HTERT-HM (cell line): ENCODE measurements around the gene APBB2.

DNA sequence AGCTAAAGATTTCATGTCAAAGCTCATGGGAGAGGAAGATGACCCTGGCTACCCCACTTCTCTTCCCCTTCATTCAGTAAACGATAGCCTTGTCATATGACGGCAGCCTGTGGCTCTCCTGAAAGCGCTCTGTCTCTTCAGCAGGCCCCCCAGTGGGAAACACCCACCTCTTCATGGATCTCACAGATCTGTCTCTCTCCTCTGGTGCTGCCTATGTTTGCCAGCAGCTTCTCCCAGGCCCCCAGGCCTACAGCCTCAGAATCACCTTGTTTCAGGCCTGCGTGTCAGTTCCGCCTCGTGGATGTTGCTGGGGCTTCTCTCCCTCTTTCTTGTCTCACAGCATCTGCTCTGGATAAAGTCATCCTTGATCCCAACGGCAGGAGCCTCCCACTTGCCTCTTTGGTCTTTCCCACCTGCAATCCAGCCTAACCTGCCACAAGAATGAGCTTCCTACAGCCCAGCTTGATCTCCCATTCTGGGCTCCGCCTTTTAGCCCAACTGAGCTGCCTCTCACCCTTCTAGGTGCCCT is 34.6 kb downstream of the RHOH start:
- RRBS = no CpG with 5 or more reads among the region's 8 CpGs

DNA sequence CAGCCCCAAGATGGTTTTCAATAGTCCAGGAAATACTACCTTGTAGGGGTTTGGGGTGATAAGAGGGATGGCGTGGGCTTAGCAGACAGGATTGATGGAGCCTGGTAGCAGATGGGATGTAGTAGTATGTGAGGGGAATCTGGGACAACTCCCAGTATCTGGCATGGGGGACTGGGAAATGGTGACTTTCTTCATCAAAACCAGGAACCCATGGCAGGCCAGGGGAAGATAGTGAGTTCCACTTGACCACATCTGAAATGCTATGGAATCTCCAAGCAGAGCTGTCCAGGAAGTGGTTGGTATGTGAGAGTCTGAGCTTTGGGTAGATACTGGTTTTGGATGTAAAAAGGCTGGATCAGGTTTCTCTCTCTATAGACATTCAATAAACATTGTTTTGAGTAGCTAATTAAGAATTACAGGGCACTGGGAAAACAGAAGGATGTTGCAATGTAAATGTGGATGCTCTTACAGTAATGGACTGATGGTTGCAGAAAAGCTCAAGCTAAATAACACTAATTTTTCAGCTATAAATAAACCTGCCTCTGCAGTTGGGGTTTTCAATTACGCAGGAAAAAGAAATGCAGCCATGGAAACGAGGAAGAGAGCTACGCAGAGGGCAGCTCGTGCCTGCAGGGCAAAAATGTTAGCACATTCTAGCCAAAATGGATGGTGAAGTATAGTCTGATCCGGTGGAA is 13.5 kb upstream of the CHRNA9 start:
- RRBS = no CpG with 5 or more reads among the region's 6 CpGs

- RRBS = no CpG with 5 or more reads among the region's 3 CpGs
These were observed 70.0 kb downstream of the CHRNA9 start for GRCh38 chr4:40405169-40405569.

DNA sequence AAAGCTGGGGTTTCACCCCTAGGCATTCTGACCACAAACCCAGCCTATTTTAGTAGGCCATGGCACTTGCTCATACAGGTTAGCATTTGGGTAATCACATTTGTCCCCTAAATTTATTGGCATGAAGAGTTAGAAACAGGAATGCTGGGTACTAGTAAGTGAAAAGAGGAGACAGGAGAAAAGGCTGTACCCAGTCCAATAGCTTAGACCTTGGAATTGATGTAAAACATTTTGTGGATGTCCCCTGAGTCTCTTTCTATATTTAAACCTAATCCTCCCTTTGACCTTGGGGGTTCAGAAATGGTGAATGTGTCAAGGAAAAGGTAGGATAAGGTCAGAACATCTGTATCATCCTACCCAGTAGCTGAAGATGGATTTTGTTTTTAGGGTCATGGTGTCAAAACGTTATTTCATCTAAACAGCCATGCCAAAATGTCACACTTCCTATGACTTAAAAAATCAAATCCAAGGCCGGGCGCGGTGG is 85.5 kb downstream of the CHRNA9 start:
- RRBS = no CpG with 5 or more reads among the region's 4 CpGs

DNA sequence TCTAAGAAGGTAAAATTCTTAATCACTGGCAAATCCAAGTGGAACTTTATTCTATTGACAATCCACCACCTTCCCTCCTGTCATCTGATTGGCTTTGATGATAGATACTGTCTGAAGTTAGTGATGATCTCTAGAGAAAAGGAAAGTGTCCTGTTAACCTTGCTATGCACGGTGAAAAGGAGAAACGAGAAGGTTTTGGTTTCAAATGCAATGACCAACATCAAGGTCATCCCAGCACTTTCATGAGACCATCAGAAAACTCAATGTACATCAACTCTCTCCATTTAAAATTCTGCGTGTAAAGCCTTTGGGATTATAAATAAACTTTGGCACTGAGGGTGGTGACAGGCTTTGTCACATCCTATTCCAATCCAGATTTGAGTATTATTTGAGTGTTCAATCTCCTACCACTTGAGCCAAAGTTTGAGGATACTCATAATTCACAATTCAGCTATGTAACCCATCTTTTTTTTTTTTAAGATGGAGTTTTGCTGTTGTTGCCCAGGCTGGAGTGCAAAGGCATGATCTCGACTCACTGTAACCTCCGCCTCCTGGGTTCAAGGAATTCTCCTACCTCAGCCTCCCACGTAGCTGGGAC is 87.3 kb downstream of the CHRNA9 start:
- RRBS = no CpG with 5 or more reads among the region's 6 CpGs

- RRBS = no CpG with 5 or more reads among the region's 5 CpGs
These were observed 123.4 kb downstream of the CHRNA9 start for GRCh38 chr4:40458442-40459108.

GRCh38 chr4:40497179-40497633 is 132.5 kb downstream of the RBM47 start:
- RRBS = no CpG with 5 or more reads among the region's 6 CpGs

DNA sequence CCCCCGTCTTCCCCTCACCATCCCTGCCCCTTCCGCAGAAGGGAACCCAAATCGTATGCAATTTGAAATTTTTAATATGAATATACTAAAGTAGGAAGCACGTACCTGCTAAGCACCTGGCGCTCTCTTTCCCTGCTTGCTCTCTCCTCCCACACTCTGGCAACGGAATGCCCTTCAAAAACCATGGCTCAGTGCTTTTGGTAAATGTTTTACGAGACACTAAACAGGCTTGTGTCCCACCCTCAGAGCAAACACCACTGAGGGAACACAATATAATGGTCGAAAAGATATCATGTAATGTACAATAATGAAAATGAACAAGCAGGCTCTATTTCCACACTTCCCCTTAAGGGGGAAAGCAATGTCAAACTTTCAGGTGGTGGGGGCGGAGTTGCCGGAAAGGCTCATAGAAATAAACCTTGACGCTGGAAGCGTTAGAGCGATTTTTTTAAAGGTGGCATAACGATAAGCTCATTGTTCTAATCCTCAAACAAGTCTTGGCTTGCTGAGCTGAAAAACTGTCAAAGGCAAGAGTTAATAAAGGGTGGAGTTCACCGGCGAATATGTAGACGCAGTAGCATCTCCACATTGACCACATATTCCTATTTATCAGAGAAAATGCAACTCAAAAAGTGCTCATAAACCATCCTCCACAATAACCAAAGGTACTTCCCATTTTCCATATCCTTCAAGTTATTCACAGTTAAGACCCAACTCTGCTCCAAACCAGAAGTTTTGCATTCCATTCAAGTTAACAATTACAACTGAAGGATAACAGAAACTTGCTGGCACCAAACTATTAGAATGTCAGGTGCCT is 115.0 kb downstream of the RBM47 start:
- RRBS = no CpG with 5 or more reads among the region's 17 CpGs

DNA sequence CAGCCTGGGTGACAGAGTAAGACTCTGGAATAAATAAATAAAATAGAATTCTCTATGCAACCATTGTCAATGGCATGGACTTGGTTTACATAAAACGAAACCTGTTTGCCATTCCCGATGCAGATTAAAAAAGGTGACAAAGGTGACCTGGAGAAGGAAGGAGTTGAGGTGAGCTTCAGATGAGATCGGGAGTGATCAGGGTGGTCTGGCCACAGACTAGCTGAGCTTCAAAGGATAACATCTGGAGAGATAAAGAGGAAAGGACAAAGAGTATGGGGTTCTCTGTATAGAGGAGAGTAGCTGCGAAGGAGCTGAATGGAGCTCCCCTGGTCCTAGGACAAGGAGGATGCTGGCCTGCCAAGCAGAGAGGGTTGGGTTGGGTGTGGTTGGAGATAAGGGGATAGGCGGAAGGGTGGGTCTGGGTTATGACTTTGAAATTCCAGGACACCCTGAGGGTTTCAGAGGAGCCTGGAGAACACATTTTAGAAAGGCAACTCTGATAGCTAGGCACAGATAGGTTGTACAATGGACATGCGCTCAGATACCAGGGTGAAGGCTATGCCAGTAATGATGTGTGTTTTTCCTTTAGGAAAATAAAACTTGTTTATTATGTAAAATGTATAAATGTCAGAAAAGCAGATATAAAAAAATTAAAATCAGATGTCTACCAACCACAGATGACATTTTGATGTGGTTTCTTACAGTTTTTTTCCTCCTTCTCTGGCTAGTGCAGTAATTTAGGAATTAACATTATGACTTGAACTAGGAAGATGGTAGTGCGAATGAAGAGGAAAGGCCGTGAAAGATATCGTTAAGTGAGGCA is 98.4 kb downstream of the RBM47 start:
- RRBS = no CpG with 5 or more reads among the region's 9 CpGs

DNA sequence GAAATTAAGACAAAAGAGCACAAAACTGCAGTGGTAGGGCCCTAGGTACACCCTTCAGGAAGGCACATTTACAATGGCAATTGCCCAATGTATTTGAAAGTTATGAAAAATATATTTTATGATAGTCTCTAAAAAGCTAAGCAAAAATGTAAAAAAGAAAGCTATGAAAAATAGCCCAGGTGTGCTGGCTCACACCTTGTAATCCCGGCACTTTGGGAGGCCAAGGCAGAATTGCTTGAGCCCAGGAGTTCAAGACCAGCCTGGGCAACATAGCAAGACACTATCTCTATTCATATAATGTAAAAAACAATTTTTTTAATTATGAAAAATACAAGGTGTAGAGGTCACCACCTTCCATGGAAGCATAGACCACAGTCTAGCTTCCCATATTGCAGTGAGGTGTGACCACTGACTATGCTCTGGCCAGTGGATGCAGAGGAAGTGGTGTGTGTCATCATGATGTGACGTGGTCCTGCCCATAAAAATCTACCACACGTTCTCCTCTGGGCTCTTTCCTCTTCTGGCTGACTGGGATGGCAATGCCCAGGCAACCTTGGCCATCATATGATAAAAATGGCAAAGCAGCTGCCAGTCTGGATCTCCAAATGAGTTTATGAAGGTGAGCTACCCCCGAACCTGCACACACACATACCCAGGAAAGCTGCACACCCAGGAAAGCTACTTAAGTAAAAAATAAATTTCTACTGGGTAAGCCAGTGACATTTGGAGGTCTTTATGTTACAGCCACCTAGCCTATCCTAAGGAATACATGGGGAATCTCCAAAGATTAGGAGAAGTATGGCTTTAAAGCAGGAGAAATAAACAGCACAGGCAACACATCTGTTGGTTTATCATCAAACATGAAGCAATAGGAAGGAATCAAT is 65.7 kb downstream of the RBM47 start:
- RRBS = no CpG with 5 or more reads among the region's 4 CpGs

- RRBS = no CpG with 5 or more reads among the region's 12 CpGs
These were observed 159.4 kb downstream of the NSUN7 start for GRCh38 chr4:40909108-40909667.

GRCh38 chr4:41049069-41049766 is 165.1 kb downstream of the APBB2 start:
- RRBS = 34% methylated on average over 2 of the region's 55 CpGs

GRCh38 chr4:41144716-41145329 is 69.5 kb downstream of the APBB2 start:
- RRBS = no CpG with 5 or more reads among the region's 7 CpGs

DNA sequence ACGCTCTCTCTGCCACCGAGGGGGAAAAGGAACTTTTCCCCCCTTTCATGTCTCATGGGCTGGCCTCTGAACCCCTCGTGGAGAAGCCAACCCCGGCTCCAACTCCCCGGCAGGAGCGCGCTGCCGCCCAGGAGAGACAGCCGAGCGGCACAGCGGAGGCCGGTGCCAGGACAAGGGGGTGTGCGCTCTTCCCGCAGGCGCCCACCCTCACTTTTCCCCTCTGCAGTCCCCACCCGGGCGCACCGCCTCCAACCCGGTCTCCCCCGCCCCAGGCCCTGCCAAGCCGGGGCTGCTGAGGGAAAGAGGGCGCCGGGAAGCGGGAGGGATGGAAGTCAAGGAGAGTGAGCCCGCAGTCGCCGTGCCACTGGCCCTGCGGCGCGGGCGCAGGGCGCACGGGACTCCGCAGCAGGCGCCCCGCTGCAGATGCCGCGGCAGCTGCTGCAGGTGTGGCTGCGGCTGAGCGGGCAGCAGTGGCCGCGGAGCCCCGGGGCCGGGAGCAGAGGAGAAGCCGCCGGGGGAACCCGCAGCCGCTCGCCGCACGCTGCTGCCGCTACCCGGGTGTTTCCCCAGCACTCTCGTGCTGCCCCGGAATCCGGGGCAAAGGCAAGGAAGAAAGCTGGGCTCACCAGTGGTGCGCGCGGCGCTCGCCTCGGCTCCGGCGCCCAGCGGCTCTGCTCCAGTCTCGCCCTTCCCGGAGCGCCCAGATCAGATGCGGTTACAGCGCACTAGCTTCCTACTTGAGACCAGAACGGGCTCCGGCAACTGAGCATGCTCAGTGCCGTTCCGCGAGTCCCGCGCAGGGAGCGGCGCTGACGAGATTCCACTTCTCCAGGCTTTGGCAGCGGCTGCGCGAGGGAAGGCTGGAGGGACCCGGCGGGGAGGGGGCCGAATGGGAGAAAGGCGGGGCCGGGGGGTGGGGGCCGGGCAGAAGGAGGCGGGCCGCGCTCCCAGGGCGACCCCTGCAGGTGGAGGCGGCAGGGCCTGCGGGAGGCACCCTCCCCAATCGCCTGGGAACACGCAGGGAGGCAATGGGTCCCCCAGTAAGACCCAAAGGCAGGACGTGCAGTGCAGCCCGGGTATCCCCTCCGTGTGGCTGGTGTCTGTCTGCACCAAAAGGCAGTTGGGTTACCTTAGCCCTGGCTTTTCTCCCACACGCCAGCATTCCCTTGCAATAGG is at the start of gene APBB2:
TSS of gene APBB2 (minus strand) at position 764 of the 1,176 bp plus-strand sequence.
- RRBS = 1% methylated on average over 43 of the region's 101 CpGs

- RRBS = no CpG with 5 or more reads among the region's 3 CpGs
These were observed 62.0 kb downstream of the UCHL1 start for GRCh38 chr4:41318757-41319197.

GRCh38 chr4:41361878-41362162 is 105.1 kb downstream of the UCHL1 start:
- RRBS = no CpG with 5 or more reads among the region's 4 CpGs

- RRBS = no CpG with 5 or more reads among the region's 7 CpGs
These were observed 109.3 kb upstream of the LIMCH1 start for GRCh38 chr4:41428540-41429187.

DNA sequence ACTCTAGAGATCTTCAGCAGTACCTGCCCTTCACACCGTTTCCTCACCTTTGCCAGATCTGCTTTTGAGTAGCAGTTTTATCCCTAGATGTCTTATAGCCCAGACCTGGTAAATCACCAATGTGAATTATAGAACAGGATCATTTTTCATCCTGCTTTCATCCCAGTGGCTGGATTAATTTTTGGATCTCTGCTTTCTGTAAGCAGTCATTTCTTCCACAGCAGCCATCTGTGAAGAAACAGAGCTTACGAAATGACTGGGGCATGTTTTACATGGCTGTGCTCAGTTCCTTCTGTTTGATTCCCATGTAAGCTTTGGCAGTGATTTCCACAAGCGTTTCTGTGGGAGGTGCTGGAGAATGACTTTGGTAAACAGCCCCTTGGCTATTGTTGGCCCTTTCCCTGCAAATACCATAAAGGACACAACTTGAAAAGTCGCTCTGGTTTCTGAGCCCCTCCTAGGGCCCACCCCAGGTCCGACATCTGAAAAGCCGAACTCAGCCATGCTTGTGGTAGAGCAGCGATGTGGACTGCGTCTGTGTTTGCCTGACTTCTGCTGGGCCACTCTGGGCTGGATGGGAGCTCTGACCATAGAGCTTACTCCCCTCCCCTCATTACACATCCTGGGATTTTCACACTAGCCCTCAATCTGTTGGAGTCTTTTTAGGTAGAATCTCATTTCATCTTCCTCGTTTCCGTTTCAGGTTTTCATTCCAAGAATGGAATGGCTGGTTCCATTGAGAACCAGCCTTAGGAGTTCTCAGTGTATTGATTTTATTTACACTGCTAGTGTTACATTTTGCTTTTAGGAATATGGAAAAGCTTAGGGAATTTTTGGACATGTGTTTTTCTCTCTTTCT is 3.8 kb downstream of the LIMCH1 start:
- RRBS = no CpG with 5 or more reads among the region's 10 CpGs

DNA sequence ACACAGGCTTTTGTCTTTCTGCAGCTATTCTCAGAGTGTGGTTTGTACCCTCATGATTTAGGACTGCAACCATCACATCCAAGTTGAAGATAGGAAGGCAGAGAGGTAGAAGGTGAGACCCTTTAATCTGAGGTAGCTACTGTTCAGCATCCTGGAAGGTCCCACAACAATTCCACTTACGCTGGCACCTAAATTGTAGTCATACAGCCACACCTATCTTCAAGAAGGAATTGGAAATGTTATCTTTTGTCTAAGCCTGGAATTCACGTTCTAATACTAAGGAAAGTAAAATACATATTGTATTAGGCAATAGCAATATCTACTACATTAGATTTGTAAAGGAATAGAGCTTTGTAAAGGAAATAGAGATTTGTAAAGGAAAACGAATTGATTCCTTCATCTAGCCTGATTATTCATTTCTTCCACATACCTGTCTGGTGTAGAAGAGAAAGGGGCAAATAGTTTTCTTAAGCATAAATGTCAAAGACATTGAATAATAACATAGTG is 76.4 kb upstream of the PHOX2B start:
- RRBS = no CpG with 5 or more reads among the region's 3 CpGs